Measurements from ENCODE around the gene ITGA11.

DNA sequence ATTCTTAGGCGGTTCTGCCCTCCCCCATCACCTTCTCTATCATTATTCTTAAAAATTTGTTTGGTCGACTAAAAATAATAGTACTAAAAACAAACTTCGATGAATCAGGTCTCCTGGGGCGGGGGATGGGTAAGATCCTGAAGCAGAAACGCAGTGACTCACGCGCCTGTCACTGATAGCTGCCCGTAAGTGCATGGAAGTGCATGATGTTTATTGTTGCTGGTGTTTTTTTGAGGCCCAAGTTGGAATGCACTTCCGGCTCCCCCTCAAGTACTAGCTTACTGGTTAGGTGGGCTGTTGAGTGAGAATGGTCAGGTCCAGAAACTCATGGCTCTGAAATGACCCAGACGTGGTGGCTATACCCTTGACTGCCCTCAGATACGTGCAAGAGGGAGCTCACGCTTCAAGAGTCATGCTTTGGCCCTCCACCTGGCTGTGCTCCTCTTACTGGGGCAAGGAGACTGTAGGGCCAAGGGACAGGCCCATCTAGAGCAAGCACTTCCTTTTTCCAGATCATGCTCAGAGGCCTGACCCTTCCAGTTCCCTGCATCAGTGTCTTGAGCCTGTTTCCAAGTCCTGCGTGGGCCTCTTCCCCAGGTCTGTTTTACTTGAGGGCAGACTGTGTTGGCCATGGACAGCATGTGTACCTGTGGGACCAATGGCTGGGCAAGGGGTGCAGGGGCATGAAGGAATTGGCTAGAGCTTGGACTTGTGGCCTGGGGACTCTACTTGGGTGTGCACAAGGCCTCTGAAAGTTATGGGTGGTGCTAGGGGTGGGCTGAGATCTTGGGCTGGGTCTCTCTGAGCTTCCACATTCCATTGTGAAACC, 11.0 kb downstream of the SMAD3 start:
- RAMPAGE, long total RNA: no peak
- RRBS: no CpG with 5 or more reads among the region's 13 CpGs

GRCh38 chr15:67092411-67093319, 27.3 kb downstream of the SMAD3 start:
- RAMPAGE, long total RNA: no peak
- RRBS: no CpG with 5 or more reads among the region's 12 CpGs

GRCh38 chr15:67101760-67102454, 36.5 kb downstream of the SMAD3 start:
- RAMPAGE, long total RNA: no peak
- RRBS: no CpG with 5 or more reads among the region's 9 CpGs

DNA sequence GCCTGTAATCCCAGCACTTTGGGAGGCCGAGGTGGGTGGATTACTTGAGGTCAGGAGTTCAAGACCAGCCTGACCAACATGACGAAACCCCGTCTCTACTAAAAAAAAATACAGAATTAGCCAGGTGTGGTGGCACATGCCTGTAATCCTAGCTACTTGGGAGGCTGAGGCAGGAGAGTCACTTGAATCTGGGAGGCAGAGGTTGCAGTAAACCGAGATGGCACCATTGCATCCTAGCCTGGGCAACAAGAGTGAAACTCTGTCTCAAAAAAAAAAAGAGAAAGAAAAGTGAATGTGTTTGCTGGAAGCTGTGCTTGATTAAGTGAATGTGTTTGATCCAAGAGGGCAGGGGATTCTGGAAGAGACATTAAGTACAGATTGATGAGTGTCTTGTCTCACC, 74.5 kb downstream of the SMAD3 start:
- RAMPAGE, long total RNA: no peak
- RRBS: no CpG with 5 or more reads among the region's 4 CpGs

DNA sequence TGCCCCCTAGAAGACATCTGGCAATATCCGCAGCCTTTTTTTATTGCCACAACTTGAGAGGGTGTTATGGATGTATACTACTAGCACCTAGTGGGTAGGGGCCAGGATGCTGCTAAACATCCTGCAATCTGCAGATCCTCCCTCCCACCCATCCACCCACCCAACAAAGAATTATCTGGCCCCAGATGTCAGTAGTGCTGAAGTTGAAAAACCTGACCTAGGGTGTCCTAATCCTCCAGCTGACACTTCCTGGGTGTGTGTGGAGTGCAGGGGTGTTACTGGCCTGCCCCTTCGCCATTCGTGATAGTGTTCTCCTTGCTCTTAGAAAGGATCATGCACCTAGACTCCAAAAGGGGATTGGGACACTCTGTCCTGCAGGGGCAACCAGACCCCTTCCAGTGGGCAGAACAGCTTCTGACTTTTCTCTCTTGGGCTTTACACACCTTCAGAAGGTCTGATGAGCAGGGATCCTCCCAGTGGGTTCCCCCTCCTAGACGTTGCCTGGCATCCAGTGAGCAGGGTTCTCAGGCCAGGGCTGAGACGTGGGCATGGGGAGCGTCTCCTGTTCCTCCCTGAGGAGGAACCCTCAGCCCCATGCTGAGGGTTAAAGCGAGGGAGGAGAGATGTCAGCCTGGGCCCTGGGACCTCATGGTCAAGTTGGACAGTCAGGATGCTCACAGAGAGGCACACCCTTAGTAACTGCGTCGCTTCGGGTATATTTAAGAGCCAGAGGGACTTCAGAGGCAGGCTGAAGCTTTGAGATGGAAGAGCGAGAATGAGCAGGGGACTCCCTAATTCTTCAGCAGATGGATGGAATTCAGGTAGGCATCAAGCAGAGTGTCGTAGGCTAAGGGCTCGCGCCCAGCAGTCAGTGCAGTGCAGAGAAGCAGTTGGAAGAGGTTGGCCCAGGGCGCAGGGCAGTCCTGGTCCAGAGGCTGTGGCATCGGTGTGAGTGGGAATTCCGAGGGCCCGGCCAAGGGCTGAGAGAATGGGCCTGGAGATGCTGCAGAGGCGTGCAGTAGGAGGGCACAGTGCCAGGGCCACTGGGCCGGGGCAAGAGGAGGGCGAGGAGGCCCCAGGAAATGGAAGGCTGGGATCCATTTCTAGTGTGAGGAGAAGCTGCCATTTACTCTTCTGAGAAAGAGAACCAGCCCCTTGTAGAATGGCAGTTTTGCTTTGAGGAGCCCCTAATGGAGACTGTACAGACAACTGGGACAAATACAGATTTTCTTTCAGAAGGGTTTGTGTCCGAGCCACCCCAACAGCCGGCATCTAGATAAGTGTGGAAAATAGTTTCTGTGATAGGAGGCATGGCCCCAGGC, 74.7 kb downstream of the AAGAB start:
- RAMPAGE, long total RNA: no peak
- RRBS: 82% methylated on average over 2 of the region's 23 CpGs

- RAMPAGE, long total RNA: no peak
- RRBS: no CpG with 5 or more reads among the region's 18 CpGs
Measured at GRCh38 chr15:67181106-67181832, 73.2 kb downstream of the AAGAB start.

GRCh38 chr15:67183242-67183770, 71.2 kb downstream of the AAGAB start:
- RAMPAGE, long total RNA: no peak
- RRBS: no CpG with 5 or more reads among the region's 12 CpGs

- RAMPAGE, long total RNA: no peak
- RRBS: no CpG with 5 or more reads among the region's 16 CpGs
Measured at GRCh38 chr15:67193274-67194293, 60.9 kb downstream of the AAGAB start.

DNA sequence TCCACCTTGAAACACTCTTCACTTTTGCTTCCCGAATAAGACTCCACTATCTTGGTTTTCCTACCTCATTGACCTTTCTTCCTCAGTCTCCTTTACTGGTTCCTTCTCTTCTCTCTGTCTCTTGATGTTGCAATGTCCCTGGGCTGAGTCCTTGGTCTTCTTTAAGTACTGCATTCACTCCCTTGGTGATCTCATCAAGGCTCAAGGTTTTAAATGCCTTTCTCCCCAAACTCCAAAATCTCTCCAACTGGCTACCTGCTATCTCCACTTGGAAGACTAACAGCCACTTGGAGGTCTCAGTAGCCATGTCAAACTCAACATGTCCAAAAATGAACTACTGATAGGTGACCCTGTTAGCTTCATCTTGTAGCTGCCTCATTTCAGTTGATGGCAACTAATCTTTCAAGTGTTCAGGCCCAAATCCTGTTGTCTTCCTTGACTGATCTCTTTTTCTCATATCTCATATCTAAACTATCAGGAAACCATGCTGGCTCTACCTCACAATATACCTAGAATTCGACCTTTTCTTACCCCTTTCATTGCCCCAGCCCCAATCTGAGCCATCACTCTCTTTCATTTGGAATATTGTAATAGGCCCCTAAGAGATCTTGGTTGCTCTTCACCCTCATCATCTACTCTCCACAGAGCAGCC, 31.3 kb downstream of the AAGAB start:
- RAMPAGE, long total RNA: no peak
- RRBS: no CpG with 5 or more reads among the region's 2 CpGs

GRCh38 chr15:67680475-67681102, 138.1 kb downstream of the MAP2K5 start:
- RAMPAGE, long total RNA: no peak
- RRBS: no CpG with 5 or more reads among the region's 2 CpGs

DNA sequence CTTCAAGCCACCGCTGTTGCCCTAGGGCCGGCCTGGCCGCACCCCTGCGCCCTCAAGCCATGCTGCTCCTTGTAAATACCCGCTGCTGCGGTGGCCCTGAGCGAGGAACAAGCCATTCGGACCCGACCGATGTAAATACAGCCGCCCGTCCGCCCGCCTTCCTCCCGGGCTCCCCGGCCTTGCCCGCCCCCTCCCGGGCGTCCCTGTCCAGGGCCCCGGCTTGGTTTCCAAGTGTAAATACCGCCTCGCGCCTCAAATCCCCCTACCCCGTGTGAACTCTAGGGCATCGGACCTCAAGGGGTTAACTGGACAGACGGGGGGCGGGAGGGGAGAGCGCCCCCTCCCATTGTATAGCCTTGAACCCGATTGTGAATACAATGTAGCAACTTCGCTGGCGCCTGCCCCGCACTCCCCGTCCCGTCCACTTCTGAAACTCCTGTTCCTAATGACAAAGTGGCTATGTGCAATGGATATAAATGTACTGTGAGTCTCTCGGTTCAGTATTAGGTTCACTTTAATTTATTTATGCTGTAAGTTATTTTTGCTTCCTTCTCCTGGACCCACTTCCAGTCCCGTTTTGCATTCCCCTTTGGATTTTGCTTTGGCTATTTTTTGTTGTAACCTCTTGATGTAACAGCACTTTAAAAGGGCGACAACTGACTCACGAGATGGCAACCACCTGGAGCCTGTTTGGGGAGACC, 8.7 kb downstream of the SKOR1 start:
- RAMPAGE, long total RNA: no peak
- RRBS: no CpG with 5 or more reads among the region's 38 CpGs

- RAMPAGE, long total RNA: no peak
- RRBS: no CpG with 5 or more reads among the region's 25 CpGs
Measured at GRCh38 chr15:67839502-67840223, 14.4 kb downstream of the SKOR1 start.

DNA sequence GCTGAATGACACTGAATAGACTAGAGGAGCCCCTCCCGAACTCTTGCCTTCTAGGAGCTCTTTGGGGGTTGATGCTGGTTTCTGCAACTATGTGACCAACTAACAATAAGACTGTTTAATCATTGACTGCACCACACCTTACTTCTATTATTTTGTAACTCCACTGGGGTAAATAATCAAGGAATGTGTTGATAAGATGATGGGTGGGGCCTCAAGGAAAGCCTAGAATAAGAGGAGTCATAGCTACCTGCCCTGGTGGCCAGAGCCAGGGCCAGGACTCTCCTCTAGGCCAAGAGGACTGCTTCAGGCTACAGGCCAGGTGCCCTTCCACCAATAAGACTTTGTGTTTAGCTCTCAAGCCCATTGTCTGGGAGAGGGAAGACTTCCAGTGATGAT, 41.2 kb upstream of the PIAS1 start:
- RAMPAGE, long total RNA: no peak
- RRBS: no CpG with 5 or more reads among the region's 1 CpG

DNA sequence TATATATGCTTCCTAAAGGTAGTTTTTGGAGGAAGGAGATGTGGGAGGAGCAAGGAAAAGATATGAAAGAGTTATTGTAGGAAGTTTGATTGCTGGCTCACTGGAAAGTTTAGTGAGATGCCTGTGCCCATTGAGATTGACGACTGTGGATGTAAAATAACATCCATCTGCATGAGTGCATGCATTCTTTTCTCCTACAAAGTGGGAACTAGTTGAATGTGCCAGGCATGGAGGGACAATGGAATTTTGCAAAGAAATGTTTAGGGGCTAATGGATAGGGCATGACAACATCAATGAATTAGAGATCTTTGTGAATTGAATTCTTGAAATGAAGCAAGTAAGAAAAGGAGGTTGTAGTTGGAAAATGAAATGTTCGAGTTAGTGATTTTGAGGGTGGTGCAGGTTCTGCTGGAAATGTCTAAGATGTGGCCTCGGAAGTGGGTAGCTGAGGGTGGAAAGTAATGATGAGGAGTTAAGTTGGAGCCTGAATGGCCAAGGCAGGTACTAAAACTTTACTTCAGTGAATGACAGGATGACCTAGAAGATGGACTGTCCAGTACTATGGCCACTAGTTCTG, 16.0 kb downstream of the PIAS1 start:
- RAMPAGE, long total RNA: no peak
- RRBS: no CpG with 5 or more reads among the region's 3 CpGs

GRCh38 chr15:68193453-68194308, 11.5 kb downstream of the CALML4 start:
- RAMPAGE, long total RNA: no peak
- RRBS: no CpG with 5 or more reads among the region's 6 CpGs

DNA sequence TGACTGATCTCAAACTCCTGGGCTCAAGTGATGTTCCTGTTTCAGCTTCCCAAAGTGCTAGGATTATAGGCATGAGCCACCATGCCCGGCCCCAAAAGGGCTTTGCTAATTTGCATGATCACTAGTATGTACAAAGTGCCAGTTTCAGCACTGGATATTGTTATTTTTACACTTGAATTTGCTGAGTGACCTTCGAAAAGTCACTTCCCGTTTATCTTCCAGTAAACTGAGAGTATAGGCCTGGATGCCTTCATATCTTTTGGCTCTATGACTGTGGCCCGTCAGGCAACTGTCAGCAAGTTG, 12.1 kb downstream of the CLN6 start:
- RAMPAGE, long total RNA: no peak
- RRBS: no CpG with 5 or more reads among the region's 4 CpGs

DNA sequence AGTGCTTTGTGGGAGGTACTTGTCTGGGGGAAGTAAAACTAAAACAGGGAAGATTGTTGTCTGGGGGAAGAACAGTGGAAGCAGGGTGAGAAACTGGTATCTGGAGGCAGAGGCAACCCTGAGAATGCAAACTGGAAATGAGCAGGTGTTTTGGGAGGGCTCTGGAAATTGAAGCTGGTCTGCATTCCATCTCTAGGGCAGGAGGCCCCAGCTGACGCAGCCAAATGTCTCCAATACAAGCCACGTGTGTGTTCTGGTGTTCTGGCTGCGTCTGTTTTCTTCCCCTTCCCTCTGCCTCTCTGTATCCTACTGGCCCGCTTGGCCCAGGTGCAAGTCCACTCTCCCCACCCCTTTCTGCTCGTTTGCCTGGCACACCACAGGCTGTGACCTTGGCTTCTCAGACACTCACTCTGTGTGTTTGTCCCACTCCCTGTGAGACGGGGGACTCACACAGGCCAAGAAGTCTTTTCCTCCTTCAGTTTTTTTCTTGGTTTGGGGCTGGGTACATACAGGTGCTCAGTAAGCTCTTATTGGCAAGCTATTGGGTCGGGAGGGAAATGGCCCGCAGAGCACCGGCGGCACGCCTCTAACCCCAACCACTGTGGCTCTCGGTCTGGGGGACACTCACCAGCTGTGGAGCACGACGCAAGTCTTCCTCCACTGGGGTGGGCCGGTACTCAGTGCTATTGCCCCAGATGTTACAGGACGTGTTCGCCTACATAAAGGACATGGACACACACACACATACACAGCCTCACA, 33.0 kb downstream of the FEM1B start:
- RAMPAGE, long total RNA: no peak
- RRBS: 96% methylated on average over 6 of the region's 17 CpGs

DNA sequence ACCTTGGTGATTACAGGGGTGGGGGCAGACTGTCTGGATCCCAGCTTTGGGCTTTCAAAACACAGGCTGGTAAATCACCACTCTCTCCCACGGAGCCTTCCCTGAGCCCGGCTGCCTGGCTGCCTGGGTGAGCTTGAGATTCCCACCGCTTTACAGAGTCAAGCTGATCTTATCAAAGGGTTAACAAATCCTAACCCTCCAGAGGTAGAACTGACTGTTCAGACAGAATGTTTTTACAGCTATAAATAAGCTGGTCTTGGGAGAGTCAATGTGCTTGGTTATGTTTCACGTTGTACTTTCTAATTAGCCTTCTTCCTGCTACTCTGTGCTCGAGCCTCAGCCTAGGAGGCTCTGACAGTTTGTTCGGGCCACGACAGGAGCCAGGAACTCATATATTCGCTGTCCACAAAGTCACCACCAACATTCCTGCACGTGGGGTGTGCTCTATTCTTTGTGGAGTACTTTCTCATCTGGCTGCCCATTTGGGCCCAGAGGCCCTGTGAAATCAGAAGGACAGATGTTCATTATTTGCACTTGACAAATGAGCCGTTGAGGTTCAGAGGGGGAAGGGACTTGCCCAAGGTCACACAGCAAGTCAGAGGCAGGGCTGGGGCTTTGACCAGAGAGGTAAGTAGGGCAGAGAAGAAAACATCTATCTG, 63.5 kb downstream of the FEM1B start:
- RAMPAGE, long total RNA: no peak
- RRBS: no CpG with 5 or more reads among the region's 10 CpGs

GRCh38 chr15:68431503-68432557, at the start of gene ITGA11:
TSS of gene ITGA11 (minus strand) at chr15:68432163.
- RAMPAGE, long total RNA: no peak
- RRBS: 3% methylated on average over 28 of the region's 70 CpGs

DNA sequence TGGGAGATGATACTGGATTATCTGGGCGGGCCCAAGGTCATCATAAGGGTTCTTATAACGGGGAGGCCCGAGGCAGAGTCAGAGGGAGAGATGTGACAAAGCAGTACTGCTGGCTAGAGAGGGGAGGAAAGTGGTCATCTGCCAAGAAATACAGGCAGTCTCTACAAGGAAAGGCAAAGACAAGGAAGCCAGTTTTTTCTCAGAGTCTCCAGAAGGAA, 66.2 kb upstream of the CORO2B start:
- RAMPAGE, long total RNA: no peak
- RRBS: no CpG with 5 or more reads among the region's 3 CpGs

Measured in hepatocyte (in vitro differentiated cells and primary cell).